ENCODE results near the genes NOVA1 and G2E3.

DNA sequence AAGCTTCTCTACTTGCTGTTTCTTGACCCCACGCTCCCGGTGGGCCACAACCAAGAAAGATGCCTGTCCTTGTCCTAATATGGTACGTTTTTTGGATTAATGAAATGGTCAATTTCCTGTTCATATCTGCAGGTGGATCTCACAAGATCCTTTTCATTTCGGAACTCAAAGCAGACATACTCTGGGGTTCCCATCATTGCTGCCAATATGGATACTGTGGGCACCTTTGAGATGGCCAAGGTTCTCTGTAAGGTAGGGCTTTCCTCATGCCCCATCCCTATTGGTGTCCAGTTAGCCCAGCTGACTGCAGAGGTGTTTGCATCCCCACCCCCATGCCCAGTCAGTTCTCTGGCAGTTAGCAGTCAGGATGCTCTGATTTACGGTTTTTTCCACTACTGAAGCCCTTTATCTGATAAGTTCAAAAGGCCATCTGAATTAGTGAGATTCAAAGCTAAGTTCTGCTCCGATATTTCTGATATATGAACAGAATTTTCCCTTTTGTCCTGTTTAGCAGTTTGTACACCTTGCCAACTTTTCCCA is 688 bp downstream of the GMPR2 start:
- PRO-cap: no peak

GRCh38 chr14:24270679-24271403 is 556 bp downstream of the RABGGTA start:
- PRO-cap: bidirectional peak, plus-strand start at chr14:24271265, minus-strand start at chr14:24271183

- PRO-cap: no peak
These were observed 5.7 kb downstream of the ADCY4 start for GRCh38 chr14:24329092-24329689.

- PRO-cap: no peak
These were observed 836 bp upstream of the NFATC4 start for GRCh38 chr14:24367272-24367424.

GRCh38 chr14:25032292-25032777 is 17.6 kb downstream of the STXBP6 start:
- PRO-cap: no peak

- PRO-cap: no peak
These were observed 52.9 kb upstream of the STXBP6 start for GRCh38 chr14:25102765-25103251.

DNA sequence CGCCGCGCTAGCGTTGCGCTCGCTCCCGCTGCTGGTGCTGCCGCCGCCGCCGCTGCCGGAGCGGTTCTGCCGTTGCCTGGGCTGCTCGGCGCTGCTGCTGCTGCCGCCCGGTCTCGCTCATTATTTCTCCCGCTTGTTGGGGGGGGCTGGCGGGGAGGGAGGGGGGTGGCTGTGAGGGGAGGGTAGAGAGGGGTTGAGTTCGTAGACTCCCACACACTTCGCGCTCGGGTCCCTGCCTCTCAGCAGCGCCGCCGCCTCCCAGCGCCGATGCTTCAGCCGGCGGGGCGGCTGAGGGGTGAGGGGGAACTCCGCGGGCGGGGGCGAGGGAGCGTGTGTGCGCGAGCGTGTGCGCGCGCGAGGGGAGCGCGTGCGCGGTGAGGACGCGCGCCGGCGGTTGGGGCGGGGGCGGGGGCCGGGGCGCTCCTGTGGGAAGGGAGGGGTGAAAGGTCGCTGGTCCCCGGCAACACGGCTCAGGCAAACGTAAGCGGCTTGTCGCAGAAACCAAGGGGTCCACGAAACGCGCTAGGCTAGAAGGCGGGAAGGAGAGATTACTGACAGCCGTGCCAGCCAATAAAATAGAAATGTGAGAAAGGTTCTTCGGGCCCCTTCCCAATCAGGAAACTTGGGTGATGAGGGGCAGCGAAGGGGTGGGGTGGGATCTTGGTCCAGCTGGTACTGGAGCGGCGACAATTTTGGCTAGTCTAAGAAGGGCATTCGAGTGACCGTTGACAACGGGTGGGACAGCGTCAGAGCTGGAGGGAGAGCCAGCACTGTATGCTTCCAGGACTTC is at the start of gene NOVA1:
NOVA1 (minus strand) TSS at position 68 of the 790 bp plus-strand sequence.
- PRO-cap: no peak

GRCh38 chr14:28264240-28264881 is 502.2 kb upstream of the FOXG1 start:
- PRO-cap: no peak

- PRO-cap: unidirectional peak, minus-strand start at chr14:28401650
These were observed 365.2 kb upstream of the FOXG1 start for GRCh38 chr14:28401379-28401700.

GRCh38 chr14:28785128-28785981 is 18.8 kb downstream of the FOXG1 start:
- PRO-cap: no peak

DNA sequence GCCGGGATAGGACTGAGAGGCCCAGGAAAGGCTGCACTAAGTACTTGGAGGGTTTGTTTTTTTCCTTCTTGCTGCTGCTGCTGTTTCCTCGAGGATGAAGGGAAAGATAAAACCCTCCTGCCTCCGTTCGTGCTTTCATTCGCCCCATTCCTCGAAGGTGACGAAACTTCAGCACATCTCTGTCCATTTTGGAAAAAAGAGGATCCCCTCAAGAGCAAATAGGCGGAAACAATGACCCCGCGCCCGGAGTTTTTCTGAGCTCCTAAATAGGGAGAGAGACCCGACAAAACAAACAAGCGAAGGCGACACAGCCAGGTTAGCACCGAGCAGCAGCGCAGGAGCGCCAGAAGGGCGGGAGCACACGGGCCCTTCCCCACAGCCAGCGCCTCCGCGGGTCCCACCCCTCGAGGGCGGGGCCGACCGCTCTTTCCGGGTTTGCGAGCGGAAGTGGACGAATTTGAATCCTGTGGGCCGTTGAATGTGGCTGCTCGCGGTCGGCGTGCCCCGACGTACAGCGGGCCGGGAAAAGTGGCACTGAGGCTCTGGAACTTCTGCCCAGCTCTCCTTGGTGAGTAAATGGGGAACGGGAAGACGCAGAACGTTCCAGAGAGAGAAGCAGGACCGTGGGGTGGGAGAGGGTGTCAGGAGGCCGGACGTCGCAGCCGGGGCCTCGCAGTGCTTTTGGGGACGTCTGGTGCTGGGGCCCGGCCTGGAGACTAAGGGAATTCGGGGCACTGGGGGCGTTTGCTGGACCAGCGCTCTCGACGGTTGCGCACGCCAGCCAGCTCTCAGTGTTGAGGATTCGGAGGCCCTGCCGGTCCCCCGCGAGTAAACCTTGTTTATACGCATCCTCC is at the start of gene G2E3:
G2E3 (plus strand) TSS at position 454 of the 854 bp plus-strand sequence.
- PRO-cap: bidirectional peak, plus-strand start at position 454 of the sequence, minus-strand start at position 345 of the sequence; unidirectional peak, minus-strand start at position 796 of the sequence

DNA sequence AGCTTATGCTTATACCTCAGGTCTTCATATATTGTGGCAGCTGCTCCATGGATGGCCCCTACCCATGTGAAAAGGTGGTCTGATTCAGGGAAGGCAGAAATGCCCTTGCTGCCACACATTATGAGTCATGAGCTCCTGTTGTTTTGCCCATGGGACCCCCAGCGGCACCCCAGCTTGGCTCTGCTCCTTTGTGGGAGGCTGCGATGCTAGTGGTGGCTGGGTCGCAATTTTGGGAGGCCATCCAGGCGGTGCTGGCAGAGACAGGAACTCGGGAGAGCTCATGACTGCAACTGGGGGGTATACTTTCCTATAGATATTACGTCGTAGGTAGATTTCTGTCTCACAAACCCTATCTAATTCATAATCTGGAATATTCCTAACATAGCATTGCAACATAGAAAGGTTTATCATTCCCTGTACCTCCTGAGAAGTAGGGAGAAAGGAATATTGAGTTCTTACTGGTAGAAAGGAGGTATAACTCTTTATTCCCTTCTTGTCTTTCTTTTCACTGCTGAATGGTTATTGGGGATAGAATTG is 61.3 kb downstream of the SCFD1 start:
- PRO-cap: no peak

DNA sequence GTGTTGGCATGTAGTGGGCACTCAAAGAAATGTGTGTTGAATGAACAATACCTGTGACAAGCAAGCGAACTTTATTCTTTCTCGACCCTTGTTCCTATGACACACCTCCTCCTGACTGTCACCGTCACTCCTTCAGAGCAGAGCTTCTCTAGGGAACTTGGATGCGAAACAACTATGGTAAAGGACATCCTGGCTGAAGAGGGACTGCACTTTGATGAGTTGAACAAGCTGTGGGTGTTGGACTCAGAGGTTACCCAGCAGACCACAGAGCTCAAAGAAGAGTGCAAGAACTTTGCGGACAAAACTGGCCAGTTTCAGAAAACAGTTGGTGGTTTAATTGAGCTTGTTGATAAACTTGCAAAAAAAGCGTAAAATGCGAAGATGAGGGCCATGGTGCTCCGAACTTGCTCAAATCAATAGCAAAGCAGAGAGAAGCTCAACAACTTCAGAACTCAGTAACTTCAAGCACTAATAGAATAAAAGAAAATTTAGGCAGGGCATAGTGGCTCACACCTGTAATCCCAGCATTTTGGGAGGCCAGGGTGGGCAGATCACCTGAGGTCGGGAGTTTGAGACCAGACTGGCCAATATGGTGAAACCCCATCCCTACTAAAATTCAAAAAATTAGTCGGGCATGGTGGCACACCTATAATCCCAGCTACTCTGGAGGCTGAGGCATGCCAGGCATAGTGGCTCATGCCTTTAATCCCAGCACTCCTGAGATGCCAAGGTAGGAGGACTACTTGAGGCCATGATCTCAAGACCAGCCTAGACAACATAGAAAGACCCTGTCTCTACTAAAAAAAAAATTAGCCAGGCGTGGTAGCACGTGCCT is 6.9 kb upstream of the AP4S1 start:
- PRO-cap: no peak

- PRO-cap: bidirectional peak, plus-strand start at chr14:31026537, minus-strand start at chr14:31026379; unidirectional peak, minus-strand start at chr14:31026937
These were observed 516 bp upstream of the STRN3 start for GRCh38 chr14:31026487-31027302.

- PRO-cap: no peak
These were observed 9.9 kb downstream of the HECTD1 start for GRCh38 chr14:31197709-31198064.

- PRO-cap: no peak
These were observed 92.7 kb upstream of the HECTD1 start for GRCh38 chr14:31300189-31300882.

- PRO-cap: no peak
These were observed 99.0 kb downstream of the HEATR5A start for GRCh38 chr14:31321312-31321729.

DNA sequence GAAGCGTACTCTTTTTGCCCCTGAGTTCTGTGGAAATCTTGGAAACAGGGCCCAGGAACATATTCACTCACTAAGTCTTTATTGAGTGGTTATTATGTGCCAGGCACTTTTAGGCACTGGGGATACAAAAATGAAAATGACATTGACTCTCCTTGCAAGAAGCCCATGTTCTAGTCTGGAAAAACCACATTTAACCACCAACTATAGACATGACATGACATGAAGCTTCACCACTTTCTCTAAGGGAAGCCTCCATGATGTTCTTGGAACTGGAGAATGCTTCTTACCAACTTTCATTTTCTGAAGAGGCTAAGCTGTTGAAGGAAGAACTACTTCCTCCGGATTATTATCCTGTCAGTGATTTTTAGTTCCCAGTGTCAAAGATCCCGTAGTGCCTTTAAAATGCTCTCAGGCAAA is 110.4 kb upstream of the ARHGAP5 start:
- PRO-cap: no peak

GRCh38 chr14:32078800-32079333 is 1.8 kb downstream of the ARHGAP5 start:
- PRO-cap: no peak

DNA sequence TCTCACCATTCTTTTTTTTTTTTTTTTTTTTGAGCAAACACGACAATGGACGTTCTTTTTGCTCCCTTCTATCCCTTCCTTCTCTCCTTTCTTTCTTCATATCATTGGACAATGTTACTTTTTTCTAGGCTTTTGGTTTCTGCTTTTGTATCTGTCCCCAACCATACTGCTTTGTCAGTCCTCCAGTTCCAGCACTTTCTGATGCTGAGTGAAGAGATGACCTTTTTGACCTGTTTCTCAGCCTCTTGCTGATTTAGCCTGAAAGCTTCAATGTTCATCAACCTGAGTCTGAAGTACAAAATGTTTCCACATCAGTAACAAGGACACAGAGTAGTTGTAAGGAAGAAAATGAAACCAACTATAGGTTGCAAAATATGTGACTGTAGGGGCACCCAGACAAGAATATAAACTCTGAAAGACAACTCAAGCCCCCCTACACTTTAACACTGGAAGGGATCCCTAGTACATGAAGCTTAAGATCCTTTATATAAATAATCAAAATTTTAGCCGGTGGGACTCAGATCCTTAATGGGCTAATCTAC is 25.2 kb upstream of the AKAP6 start:
- PRO-cap: no peak

All from natural killer cell (primary cell).